Left common carotid artery plus branches (tissue), 1 donor: ENCODE results near the genes CRYBG3, OR5H2 and OR5K1.

GRCh38 chr3:84304050-84304998 is 654.5 kb upstream of the CADM2 start:
- PRO-cap = no peak

- PRO-cap = no peak
These were observed 153.6 kb upstream of the CADM2 start for GRCh38 chr3:84805122-84805602.

DNA sequence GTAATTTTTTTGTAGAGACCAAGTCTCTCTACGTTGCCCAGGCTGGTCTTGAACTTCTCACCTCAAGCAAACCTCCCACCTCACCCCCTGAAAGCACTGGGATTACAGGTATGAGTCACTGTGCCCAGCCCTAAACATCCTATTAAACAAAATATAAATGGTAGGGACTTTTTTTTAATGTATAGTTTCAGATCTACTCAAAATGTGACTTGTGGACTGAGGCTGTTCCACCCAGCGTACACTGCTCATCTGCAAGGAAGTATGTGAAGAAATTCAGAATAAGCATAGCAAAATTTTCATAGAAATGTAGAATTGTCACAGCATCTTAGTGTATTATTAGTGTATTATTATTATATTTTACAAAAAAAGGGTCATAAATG is 522.5 kb downstream of the VGLL3 start:
- PRO-cap = no peak

DNA sequence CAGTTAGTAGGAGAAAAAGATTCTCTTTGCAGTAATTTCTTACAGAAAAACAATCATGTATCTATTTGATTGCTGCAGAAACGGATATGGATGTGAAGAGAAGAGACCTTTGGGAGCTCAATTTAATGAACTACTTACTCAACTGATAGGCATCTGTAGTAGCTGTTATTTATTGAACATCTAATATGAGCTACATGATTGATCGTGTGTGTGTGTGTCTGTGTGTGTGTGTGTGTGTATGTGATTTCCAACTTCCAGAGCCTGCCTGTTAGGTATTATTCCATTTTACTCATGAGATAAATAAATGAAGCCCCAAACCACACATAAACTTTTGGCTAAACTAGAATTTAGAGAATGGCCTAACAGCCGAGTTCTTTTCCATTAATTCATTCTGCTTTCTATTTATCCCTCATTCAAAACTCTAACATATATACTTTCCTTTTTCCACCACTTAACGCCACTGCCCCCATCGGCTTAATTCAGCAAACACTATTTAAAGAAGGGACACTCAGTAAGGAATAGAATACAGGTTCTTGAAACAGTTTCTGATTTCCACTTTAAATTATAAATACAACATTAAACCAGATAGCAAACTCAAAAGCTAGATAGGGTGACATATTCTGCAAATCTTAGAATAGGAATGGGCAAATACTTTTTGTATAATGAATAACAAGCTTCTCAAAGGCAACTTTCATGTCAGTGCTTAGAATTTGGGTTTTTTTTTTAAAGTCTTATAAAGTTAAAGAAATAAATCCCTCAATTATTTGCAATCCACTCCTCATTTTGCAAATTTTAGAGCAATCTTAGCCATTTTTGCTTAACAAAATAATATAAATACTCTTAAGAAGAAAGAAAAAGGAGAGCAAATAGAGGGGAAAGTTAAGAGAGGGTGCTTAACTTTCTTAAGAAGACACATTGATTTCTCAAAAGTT is 47.9 kb downstream of the VGLL3 start:
- PRO-cap = no peak

DNA sequence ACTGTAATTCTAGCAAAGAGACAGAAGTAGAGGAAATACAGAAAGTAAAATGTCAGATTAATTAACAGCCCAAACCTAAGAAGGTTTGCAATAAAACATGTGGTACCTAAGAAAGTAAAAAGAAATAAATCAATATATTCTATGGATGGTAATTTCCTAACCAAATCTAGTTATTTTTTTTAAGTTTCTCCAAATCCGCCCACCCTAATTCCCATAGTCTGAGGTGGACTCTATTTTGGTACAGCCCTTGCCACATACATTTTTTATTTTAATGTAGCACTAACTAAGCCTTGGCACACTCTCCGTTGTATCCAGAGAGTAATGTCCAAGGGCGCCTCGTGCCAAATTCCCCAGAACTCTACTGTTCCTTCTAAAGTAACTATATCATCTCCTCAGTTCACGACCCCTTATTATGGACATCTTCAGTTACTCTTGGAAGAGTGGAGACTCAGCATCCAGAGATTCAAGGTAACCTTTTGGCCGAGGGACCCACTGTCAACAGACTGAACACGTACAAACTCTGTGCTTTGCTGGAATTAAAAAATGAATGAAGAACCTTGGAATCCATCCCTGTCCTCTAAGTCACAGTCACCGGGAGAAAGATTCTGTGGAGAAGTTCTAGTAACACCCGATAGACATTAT is 1.3 kb downstream of the VGLL3 start:
- PRO-cap = no peak

DNA sequence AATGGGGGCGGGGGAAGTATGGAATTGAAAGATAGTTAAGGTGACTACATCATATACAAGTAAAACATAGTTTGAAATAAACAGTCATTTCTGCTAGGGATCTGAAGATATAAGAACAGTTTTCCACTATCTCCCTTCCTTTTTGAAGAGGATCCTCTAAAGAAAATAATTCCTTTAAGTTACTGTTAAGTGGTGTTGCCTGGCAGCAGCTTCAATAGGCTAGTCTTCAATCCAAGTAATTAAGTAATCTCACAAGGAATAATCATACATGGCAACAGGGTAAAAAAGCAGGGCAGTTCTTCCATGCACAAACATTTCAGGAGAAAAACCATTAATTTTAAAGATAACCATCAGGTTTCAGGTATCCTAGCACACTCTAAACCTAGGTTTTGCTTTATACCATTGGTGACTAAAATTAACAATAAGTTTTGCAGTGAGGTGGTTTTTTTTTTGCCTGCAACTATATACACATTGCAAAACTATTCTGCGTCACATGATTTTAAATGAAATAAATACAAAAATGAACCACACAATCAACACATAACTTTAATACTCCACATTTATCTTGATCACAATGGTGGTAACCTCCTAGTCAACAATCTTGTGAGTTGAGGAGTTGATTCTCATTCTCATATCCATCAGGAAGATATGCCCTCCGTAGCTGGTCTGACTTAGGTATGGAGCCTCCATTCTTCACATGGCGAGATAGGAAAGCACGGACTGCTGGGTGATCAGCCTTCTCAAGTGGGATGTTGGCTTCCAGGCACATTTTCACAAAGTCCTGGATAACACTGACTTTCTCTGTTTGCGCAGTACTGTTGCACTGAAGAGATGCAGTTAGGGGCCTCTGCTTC is 3.7 kb downstream of the CGGBP1 start:
- PRO-cap = no peak

- PRO-cap = no peak
These were observed 332.7 kb upstream of the EPHA3 start for GRCh38 chr3:88774844-88775044.

GRCh38 chr3:89693703-89694022 is 586.2 kb downstream of the EPHA3 start:
- PRO-cap = no peak

DNA sequence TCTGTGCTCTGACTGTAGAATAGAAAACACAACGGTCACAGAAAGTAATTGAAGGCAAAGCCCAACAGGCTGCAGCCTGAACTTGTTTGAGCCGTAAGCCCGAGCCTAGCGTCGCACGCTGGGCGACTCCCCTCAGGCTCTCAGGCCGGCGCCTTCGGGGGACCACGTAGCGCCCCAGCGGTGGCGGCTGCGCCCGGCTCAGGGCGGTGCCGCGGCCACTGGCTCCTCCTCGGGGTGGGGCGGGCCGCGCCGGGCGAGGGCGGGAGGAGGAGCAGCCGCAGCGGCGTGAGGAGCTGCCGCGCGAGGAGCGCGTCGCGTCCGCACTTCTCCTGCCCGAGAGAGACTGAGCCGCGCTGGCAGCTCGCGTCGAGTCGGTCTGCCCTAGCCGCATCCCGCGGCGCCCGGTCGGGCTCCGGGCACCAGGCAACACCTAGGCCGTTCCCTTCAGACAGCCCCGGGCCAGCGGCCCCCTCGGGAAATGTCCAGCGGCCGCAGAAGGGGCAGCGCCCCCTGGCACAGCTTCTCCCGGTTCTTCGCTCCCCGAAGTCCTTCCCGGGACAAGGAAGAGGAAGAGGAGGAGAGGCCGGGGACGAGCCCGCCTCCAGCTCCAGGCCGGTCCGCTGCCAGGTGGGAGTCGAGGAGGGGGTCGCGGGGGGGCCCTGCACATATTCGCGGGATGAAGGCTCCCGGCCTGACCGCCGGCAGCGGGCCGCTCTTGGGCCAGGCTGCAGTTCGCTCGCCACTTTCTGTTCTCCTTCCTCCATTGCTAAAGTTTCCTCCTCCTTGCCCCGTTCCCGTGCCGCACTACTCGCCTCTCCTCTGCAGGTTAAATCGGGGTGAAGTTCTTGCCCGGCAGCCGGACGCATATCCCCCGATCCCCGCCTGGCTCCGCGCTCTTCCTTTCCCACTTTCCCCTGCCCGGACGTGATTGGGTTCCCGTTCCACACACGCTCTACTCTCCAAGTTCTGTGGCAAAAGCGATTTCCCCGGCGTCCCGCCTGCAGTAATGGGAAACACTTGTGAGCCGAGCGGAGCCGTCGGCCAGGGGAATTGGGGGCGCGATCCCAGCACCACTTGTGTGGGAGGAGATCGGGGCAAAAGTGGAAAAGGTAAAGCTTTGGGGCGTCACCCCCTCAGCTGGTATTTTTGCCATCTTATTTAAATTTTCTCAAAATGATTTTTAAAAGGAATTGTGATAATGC is at the start of gene CRYBG3:
Gene CRYBG3, plus strand, starts transcription at position 283 of the 1,202 bp plus-strand sequence.
- PRO-cap = bidirectional peak, plus-strand start at position 330 of the sequence, minus-strand start at position 140 of the sequence

GRCh38 chr3:97910490-97911011 is 61.7 kb downstream of the RIOX2 start:
- PRO-cap = no peak

GRCh38 chr3:98282188-98282689 is at the start of gene OR5H2:
Gene OR5H2 (plus strand): TSS chr3:98282505.
- PRO-cap = no peak

GRCh38 chr3:98462865-98463422 is at the start of gene OR5K1:
Gene OR5K1 (plus strand): TSS chr3:98463201.
- PRO-cap = no peak

GRCh38 chr3:98545852-98546443 is 14.2 kb downstream of the GPR15 start:
- PRO-cap = no peak

DNA sequence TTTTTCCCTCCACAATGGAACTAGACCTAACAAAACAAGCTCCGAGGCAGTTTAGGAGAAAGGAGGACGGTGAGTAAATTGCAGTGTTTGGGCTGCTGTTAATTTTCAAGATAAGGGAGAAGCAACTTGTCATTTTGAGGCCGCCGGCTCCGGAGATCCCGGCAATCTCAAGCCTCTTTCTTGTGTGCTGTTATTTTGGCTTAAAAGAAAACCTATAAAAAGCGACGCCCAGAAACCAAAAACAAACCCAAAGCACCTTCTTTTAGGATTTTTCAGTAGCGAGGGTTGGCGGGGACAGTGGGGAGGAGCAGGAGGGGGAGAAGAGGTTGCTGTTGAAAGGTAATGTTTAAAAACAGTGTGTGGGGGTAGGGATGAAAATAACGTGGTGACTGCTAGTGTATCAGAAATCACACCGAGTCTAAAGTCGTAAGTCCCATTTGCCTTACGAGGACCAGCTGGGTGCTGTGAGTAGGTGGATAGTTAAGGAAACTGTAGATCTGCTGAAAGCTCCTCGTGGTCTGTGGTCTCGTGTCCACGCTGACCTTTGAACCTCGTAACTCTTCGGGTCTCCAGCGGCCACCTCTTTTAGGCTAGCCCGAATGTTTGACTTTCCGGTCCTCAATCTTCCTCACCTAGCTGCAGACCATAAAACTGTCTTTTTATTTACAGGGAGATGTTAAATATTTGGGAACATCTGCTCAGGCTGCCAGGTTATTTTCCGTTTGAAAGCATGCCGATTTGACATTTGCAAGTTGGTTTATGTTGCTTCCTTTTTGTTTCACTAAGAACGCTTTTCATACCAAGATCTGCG is 29.4 kb upstream of the ST3GAL6 start:
- PRO-cap = no peak

DNA sequence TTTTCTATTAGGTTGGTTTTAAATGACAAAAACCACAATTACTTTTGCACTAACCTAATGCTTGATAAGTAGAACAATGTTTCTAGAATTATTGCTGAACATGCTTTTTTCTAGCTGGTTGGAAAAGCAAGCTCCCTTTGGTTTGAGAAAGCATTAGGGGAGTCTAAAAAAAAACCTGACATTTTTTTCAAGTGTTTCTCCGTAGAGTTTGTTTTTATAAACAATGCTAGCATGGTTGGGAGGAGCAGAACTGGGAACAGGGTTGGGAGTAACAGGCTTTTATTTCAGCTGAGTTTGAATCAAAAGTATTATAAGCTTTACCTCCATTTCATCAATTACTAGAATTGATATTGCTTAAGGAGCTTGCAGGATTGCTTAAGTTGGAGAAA is 1.0 kb downstream of the ST3GAL6 start:
- PRO-cap = no peak

DNA sequence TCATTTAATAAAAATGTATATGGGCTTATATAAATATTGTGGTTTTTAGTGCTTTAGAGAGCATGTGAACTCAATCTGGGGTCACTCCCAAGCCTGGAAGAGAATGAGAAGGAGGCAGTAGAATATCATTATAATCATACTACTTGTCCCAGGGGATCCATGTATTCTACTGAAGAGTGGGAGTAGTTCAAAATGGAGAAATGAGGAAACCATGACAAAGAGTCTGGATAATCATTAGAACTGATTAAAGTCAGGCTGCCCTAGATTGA is 60.3 kb upstream of the DCBLD2 start:
- PRO-cap = no peak

DNA sequence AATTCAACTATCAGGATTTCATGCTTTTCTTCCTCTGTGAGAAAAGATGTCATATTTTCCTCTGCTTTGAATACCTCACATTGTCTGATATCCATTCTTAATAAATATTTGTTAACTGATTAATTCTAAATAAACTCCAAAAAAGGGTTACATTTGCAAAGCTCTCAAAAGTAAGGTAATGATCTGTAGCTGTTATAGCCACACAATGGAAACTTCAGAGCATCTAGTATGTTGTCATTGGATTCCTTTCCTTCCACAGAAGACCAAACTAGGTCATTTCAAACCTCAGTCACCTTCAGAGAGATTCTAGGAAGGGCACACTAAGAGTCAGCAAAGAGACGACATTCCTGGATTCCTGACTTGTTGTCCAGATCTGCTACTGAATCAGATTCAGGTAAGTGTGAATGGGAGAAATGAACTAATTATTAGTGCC is 3.1 kb upstream of the COL8A1 start:
- PRO-cap = no peak

DNA sequence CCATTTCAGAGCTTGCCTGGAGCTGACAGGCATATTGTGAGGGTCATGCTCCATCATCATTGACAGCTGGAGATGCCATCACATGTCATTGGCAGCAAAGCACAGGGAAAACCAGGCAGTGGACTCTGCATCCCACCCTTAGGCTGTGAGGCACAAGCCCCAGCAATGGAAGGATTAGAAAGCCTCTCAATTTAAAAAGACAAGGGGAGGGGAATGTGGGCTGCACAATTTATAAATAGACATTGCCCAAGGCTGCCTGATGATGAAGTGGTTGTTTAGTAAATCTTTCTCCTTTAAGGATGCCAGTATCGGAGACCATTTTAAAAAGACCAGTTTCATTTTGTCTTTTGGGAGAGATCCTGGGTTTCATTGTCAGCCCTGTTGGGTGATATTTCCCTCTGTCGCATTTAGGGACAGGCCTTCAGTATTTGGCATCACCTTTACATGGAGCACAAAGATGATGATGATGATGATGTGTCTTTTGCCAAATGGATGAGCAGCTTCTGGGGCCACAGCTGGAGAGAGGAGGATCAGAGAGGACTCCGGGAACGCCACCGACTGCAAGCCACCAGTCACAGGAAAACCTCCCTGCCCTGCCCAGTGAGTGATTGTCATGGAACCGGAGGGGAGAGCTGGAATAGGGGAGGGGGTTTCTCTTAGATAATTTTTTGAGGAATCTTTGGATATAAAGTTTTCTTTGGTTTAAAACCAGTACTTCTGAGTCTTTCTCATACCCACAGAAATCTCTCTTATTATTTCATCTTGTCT is 28.1 kb downstream of the LNP1 start:
- PRO-cap = no peak

- PRO-cap = no peak
These were observed 11.7 kb downstream of the TMEM45A start for GRCh38 chr3:100504150-100504532.

GRCh38 chr3:100535334-100536047 is 43.1 kb downstream of the TMEM45A start:
- PRO-cap = no peak